Endodermal cell (in vitro differentiated cells): ENCODE measurements around the gene TFEB.

GRCh38 chr6:39227723-39228768, 1.2 kb downstream of the KCNK5 start:
- PRO-cap = no peak

DNA sequence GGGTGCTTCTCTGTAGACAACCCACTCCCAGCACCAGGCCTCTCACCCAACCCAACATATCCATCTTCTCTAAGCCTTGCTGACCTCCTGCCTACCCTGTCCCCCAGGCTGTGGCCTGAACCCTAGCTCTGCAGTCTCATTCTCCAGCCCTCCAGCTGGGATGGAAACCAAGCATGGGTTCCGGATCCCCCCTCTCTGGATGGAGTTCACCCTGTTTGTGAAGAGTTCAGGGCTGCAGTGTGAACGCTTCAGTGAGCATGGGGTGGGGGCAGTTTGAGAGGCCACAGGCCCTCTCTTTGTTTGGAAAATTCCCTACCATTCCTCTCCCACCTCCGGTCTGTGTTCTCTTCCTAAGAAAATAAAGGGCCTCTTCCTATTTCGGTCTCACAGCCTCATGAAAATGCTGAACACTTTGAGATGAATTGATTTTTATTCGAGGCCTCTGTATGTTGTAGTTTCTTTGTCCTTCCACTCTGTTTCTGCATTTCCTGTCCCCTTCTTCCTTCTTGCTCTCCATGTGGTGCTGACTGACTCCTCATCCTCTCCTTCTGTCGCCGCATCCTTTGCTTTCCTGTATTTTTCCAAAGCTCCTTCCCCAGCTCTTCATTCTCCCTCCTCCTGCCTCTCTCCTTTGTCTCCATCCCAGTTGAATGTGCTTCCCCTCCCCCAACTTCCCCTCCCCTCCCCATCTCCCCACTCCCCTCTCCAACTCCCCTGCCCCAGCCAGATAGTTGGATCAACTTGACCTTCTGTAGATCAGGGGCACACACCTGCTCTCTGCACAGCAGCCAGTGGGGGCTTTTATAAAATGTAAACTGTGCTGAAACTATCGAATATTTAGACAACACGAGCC, 2.4 kb upstream of the KCNK5 start:
- PRO-cap = no peak

- PRO-cap = no peak
These were observed 27.6 kb downstream of the DAAM2 start for GRCh38 chr6:39819740-39820303.

DNA sequence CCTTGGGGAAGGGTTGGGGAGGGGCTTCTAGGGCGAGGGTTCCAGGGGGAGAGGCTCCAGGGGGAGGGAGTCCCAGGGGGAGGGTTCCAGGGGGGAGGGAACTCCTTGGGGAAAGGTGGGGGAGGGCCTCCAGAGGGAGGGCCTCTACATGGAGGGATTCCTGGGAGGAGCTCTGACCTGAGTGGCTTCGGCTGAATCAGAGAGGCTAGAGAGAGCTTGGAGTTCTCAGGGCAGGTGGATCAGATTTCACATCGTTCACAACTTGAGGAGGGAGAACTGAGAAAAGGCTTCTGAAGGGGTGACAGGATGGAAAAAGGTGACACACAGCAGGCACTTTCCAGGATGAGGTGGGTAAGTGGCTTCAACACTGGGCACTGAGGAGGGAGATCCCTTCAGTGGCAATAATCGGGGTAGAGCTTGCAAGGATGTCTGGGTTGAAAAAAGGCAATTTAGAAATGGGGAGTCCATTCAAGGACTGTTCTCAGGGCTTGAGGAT, 49.2 kb downstream of the DAAM2 start:
- PRO-cap = no peak

DNA sequence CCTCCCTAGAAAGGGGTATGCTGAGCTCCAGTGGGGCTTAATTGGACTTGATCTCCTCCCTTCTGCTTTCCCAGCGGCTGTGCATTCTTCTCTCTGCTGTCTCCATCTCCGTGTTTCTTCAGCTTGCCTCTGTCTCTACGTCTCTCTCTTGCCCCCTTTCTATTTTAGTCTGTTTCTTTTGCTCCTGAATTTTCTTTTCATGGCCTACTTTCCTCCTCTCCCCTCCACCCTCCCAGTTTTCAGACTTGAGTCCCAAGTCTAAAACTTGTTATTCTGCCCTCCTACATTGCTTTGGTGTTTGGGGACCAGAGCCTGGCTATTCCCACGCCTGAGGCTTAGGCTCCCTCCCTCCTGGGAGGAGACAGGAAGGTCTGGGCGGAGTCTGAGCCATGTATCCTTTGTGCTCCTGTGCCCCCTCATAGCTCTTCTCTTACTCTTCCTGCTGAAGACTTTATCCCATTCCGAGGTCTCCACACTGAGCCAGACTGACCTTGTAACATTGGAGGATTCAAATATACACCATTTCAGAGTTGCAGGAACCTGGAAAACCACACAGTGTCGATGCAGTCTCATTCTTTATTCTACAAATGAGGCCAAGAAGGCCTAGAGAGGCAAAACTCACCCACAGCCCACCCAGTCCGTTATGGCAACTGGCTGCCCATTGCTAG, 69.5 kb downstream of the DAAM2 start:
- PRO-cap = no peak

GRCh38 chr6:39887373-39888433, 46.6 kb downstream of the MOCS1 start:
- PRO-cap = unidirectional peak, minus-strand start at chr6:39887814

DNA sequence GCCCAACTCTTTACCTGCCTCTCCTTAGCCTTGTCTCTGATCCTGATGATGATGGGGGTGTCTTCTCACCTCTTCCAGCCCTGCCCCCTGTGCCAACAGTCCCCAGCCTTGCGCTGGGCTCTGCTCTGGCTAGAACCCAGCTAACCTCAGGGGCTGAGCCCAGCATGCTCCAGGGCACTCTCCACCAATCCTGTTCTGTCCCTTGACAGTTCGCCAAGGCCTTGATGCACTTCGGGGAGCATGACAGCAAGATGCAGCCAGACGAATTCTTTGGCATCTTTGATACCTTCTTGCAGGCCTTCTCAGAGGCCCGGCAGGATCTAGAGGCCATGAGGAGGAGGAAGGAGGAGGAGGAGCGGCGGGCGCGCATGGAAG, 33.2 kb downstream of the MOCS1 start:
- PRO-cap = no peak

GRCh38 chr6:39932891-39933602, 1.2 kb downstream of the MOCS1 start:
- PRO-cap = no peak

DNA sequence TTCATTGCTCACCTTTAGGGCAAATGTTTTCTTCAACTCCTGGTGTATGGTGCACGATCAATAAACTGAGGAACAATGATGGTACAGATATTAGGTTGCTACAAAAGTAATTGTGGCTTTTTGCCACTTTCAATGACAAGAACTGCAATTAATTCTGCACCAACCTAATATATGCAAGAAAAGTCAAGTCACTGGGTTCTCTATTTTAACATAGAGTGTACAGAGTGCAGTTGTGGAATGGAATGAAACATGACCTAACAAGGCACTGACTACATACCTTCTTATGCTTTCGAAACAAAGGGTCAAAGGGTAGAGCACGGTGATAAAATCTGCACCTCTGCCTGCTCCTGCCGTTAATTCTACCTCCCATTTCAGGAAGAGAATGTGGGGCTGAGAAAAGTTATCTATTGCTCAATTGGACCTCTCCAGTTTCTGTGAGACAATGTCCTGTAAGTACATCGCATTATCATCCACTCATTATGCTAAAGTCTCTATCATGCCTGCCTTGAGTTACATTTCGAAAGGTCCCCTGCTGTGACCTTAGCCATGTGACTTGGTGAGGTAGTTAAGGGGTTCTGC, 13.9 kb upstream of the MOCS1 start:
- PRO-cap = no peak

DNA sequence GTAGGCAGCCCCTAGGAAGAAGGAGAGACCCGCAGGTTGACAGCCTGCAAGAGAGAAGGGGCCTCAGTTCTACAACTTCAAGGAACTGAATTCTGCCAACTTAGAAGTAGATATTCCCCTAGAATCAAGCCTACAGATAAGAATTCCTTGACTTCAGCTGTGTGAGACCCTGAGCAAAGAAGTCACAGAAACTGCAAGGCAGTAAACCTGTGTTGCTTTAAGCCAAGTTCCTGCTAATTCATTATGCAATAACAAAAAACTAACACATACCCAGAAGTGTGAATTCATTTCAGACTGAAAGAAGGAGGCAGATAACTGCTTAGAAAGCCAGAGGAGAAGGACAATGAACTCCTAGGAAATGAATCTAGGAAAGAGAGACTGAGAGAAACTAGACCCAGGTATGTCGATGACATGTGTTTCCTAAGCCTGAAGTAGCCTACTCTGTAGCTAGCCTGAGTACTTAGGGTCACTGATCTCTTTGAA, 131.1 kb downstream of the LRFN2 start:
- PRO-cap = no peak

DNA sequence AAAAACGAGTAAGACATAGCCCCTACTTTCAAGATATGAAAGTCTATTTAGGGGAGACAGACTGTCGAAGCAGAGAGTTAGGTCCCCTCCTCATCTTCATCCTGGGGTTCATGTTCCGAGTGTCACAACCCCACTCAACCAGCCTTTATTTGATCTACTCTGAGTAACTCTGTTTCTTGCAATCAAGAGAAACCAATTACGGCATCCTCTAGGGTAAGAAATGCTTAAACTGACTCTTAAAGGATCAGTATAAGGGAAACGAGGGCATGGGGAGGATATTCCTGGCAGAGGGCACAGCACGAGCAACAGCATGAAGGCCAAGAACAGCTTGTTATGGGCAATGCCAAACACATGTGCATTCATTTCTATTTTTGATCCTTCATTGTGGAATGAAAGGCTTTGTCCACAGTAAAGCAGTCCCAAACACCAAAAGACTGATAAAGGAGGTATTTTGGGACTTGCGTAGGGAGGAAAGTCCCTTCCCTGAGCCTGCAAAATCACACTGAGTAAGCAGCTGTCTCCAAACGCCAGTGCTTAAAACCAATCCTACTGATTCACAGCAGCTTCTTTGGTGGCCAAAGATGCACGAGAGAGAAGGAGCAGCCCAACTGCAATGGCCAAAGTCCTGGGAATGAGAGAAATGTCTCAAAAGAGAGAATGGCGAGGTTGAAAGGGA, 138.3 kb downstream of the UNC5CL start:
- PRO-cap = no peak

GRCh38 chr6:41272588-41273537, 13.6 kb downstream of the TREM1 start:
- PRO-cap = no peak

- PRO-cap = no peak
These were observed 12.2 kb downstream of the TREM1 start for GRCh38 chr6:41274241-41274775.

- PRO-cap = no peak
These were observed 15.6 kb downstream of the TFEB start for GRCh38 chr6:41719630-41720328.

DNA sequence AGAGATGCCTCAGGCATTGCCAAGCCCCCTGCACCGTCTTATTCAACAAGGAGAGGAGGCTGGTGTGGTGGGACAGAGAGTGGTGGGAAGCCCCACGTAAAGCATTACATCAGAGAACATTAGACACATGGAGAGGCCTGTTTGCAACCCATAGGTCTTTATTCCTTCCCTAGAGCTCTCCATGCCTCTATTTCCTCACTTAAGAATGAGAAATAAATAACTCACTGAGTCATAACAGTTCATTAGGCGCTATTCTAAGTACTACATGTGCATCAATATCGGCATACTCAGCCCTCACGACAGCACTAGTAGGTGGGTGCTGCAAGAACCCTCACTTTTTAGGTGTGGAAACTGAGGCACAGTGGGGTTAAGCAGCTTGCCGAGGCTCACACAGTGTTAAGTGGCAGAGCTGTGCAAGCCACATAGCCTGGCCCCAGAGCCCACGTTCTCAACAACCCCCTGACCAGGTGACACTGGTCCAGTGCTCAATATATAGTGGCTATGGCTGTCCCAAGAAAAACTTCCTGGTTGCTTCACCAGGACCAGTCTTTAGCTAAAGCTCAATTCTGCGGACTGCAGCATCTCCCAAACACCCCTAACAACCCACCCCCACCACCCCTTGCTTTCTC, 4.4 kb downstream of the TFEB start:
- PRO-cap = no peak

GRCh38 chr6:41735269-41735801, at the start of gene TFEB:
Gene TFEB, minus strand, starts transcription at chr6:41735608.
- PRO-cap = no peak

DNA sequence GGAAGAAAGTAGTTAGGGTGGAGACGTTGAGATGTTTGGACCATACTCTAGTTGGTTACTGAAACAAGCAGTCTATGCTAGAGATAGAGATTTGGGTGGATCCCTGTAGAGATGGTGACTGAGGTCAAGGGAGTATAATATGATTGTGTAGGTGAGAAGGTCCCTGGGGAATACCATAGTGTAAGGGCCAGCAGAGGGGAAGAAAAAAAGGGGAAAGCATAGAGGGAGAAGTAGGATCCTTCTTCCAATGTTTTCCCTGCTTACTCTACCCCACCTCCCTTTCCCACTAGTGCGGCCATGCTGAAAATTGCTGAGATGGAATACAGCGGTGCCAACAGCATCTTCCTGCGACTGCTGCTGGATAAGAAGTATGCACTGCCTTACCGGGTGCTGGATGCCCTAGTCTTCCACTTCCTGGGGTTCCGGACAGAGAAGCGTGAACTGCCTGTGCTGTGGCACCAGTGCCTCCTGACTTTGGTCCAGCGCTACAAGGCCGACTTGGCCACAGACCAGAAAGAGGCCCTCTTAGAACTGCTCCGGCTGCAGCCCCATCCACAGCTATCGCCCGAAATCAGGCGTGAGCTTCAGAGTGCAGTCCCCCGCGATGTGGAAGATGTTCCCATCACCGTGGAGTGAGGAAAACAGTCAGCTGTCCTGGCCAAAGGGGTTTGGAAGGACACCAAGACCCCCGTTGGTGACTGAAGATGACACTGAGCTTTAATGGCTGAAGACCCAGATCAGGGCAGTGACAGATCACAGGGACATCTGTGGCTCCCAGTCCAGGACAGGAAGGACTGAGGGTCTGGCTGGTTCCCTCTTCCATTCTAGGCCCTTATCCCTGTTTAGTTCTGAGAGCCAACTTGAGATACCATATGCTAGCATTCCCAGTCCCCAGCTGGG, 9.3 kb downstream of the CCND3 start:
- PRO-cap = no peak

GRCh38 chr6:42041489-42042205, 8.7 kb upstream of the TAF8 start:
- PRO-cap = no peak

DNA sequence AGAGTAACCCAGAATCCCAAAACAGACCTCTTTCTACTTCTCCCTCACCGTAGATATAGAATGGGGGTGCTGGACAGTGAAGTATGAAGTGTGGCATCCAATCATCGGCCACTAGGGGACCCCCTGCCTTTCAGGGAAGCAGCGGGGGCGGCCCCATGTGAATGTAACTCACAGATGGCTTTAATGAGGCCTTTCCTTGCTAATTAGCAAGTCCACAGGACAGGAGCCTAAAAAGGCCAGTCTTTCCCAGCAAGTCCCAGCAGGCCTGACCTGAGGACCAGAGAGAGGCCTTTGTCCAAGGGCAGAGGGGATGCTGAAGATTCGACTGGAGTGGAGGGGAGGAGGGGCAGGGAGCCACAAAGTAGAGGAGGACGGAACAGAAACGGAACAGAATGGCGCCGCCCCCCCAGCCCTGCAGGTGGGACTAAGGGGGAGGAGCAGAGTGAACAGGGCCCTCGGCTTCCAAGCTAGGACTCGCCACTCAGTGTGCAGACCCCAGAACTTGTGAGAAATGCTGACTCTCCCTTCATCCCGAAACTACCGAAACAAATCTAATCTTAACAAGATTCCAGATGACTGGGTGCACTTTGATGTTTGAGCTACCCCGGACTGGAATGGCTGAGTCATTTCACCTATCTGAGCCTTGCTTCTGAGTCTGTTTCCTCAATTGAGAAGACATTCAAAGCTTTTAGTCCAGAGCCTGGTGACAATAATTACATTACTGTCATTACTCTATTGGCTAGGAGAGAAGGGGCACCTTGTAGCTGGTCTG, 5.7 kb downstream of the C6orf132 start:
- PRO-cap = bidirectional peak, plus-strand start at position 484 of the sequence, minus-strand start at position 391 of the sequence; bidirectional peak, plus-strand start at position 646 of the sequence, minus-strand start at position 504 of the sequence

DNA sequence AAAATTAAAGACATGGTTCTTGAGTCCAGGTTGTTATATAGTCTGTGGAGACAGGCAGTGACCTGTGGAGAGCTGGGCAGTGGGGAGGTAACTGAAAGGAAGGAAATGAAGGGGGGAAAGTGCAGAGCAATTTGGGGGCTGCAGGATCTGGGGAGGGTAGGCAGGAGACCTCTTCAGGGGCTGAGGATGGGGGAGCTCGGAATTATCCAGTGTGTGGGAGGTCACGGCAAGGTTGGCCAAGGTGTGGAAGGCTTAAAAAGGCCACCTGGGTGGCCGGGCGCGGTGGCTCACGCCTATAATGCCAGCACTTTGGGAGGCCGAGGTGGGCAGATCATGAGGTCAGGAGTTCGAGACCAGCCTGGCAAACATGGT, 3.1 kb upstream of the C6orf132 start:
- PRO-cap = no peak